Osteoblast (primary cell): ENCODE measurements around a stretch of chr22.

- CAGE, long polyA plus RNA = no peak
- RRBS = 69% methylated on average over 8 of the region's 23 CpGs
These were observed 1.1 kb upstream of the BAIAP2L2 start for GRCh38 chr22:38111325-38112319.

DNA sequence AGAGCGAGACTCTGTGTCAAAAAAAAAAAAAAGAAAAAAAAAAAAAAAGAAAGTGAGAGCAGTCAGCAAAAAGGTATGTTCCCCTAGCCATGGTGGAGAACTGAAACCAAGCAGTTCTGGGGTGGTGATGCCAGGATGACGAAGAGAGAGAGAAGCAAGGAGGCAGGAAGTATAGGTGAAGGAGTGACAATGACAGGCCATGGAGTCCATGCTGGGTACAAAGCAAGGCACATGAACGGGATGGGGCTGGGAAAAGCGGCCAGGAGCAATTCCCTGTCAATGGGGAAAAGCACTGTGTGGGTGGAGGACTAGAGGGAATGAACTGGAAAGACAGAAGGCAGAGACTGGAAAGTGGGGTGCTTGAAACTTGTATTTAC, 19.5 kb downstream of the PLA2G6 start:
- CAGE, long polyA plus RNA = no peak
- RRBS = no CpG with 5 or more reads among the region's 4 CpGs

- CAGE, long polyA plus RNA = no peak
- RRBS = no CpG with 5 or more reads among the region's 1 CpG
These were observed 12.0 kb downstream of the MAFF start for GRCh38 chr22:38213783-38214129.

DNA sequence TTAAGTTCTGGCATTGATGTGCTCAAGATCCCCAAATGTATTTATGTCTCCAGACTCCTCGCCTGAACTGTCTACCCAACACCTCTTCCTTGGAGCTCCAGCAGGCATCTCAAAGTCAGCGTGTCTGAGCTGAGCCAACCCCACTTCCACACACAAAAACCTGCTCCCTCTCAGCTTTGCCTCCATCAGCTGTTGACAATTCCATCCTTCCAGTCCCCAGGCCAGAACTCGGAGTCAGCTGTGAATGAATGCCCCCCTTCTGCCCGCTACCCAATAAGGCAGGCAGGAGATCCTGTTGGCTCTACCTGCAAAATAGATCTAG, 740 bp upstream of the TMEM184B start:
- CAGE, long polyA plus RNA = no peak
- RRBS = no CpG with 5 or more reads among the region's 4 CpGs

- CAGE, long polyA plus RNA = no peak
- RRBS = no CpG with 5 or more reads among the region's 23 CpGs
These were observed 20.1 kb upstream of the TMEM184B start for GRCh38 chr22:38292508-38293672.

DNA sequence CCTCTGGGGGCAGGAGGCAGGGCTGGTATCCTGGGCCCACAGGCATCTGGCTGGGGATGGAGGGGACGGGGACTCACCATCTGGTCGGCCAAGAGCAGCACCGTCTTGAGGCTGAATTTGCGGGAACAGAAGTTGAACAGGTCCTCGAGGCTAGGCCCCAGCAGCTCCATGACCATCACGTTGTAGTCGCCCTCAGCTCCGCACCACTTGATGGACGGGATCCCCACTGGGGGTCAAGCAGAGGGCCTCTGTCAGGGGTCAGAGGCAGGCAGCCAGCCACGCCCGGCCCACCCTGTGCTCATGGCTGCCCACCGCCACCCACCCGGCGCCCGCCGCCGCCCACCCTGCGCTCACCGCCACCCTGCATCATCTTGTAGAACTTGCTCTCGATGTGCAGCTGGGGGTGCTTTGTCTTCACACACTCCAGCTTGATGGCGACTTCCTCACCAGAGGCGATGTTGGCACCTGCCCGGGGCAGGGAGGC, 14.4 kb downstream of the CSNK1E start:
- CAGE, long polyA plus RNA = no peak
- RRBS = 88% methylated on average over 4 of the region's 23 CpGs

DNA sequence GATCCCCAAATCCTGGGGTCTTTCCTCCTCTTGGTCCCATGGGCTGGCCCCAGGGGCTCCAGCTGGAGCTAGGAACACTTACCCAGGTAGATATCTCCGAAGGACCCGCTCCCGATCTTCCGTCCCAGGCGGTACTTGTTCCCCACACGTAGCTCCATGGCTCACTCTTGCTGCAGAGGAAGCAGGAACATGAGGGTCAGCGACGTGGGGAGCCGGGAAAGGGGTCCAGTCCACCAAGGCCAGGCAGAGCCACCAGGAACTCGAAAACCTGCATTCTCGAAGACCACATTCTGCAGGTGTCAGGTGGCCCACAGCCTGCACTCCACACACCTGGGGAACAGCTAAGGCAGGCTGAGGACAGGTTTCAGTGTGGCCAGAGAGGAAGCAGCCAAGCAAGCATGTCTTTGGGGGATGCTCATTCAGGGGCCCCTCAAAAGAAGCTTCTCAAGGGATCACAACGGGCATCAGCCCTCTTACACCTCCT, 3.2 kb downstream of the CSNK1E start:
- CAGE, long polyA plus RNA = no peak
- RRBS = no CpG with 5 or more reads among the region's 12 CpGs

DNA sequence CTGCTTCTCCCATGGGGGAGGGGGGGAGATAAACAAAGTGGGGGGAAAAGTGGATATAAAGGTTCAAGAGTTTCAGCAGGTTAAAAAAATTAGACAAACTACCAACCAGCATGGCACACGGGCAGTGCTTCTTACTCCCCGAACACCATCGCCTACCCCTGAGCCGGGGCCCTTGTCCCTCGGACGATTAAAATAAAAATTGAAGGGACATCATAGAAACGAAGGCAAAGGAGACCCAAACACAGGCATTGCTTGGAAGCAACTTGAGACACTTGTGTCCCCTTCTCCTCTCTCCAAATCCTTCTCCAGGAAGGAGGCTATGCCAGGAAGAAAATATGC, 1.2 kb downstream of the CSNK1E start:
- CAGE, long polyA plus RNA = no peak
- RRBS = no CpG with 5 or more reads among the region's 7 CpGs

GRCh38 chr22:38317653-38318000, 394 bp upstream of the CSNK1E start:
- CAGE, long polyA plus RNA = no peak
- RRBS = no CpG with 5 or more reads among the region's 13 CpGs

GRCh38 chr22:38452377-38452842, 2.6 kb downstream of the KCNJ4 start:
- CAGE, long polyA plus RNA = no peak
- RRBS = 4% methylated on average over 6 of the region's 14 CpGs

DNA sequence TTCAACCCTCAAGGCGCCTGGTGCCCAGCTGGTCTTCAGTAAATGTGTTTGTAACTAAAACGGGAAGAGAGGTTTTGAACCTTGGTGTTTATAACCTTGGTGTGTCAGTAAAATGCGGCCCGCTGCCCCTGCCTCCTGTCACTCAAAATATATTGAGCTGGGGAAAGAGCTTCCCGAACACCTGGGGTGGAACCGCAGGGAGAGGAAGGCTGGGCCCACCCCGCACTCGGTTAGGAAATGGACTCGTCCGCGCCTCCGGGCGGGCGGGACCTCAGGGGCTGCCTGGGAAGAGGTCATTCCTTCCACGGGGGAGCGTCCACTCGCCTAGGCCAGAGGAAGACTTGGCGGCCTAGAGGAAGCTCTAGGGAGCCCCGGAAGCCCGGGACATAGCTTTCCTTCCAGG, 4.6 kb upstream of the KDELR3 start:
- CAGE, long polyA plus RNA = no peak
- RRBS = 73% methylated on average over 3 of the region's 20 CpGs

DNA sequence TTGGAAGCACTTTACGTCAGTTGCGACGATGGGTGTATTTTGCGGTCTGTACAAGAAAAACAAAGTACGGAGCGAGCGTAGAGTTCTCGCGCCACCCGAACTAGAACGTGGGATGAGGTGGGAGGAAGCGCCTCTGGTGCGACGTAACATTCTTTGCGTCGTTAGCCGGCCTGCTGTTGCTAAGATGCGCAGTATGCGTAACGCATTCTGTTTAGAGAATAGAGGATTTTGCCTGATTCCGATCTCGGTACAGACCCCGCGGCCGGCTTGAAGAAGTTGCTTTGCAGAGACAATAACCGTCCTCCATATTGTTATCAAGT, 266 bp upstream of the DDX17 start:
- CAGE, long polyA plus RNA = no peak
- RRBS = under 1% methylated on average over 9 of the region's 26 CpGs

DNA sequence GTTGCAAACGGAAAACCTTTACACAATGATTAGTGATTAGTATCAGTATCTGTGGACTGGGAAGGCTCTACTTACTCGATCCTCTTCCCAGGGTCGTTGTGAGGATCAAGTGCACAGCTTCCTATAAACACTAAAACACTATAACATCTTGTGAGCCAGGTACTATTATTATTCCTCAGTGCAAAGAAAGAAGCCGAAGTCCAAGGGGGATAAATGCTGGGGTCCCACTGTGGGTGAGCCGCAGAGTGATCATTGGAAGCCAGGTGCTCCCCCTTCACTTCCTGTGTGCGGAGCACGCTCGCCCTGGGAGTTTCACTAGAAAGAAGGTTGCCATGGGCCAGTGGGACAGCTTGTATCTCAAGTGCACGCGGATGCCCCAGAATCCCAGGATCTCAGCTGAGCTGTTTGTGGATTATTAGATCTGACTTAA, 745 bp downstream of the CBY1 start:
- CAGE, long polyA plus RNA = no peak
- RRBS = no CpG with 5 or more reads among the region's 10 CpGs

DNA sequence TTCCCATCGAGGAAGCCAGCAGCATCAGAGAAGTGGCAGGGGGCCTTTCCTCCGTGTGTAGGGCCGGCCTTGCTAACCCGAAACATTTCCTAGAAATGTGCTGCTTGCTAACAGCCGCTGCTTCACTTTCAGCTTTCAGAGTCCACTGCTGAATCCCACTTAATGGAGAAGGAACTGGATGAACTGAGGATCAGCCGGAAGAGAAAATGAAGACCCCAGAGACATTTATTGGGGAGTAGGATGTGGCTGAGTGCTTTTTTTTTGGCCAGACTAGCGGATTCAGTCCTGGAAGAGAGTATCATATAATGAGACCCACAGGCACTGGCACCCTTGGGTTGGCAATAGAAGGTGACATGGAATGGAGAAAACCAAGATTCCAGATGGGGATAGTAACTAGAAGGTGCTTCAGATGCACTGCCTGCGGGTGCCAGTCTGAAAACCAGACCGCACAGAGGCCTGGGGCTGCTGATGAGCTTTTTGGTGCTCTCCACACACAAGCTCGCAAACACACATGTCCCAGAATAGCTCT, 8.7 kb upstream of the TOMM22 start:
- CAGE, long polyA plus RNA = no peak
- RRBS = no CpG with 5 or more reads among the region's 10 CpGs

DNA sequence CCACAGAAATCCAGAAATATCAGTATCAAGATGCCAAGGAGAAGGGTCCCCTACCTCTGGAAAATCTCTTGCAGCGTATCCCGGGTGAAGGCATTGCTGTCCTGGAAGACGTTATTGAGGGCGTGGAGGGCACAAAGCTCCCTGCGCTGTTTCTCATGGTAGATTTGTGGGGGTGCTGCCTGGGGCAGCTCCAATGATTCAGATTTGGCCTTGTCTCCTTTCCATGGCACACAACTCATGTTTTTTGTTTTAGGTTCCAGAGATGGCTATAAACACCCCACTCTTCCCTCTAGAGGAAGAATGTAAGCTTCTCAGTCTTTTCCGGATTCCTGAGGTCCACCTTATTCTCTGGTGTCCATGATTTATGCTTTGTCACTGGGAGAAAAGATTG, 999 bp downstream of the JOSD1 start:
- CAGE, long polyA plus RNA = no peak
- RRBS = no CpG with 5 or more reads among the region's 6 CpGs

DNA sequence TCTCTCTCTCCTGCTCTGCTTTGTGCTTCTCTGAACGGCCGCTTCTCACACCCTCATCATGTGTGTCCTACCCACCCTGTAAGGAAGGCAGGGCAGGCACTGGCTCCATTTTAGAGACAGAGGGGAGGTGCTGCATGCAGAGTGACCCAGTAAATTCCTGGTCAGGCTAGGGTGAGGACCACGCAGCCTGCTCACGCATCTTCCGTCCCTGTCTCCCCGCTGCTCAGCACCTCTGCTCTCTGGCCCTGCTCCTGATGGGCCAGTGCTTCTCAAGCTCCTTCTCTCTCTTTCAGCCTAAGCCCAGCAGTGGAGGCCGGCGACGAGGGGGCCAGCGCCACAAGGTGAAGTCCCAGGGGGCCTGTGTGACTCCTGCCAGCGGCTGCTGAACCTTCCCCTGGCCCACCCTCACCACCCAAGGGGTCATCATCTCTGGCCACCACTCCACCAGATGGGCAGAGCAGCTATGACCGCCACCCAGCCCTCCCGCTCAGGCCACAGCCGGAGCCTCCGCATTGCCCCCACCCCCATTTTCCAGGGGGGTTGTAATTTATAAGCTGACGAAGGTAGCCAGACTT, 24.7 kb downstream of the GTPBP1 start:
- CAGE, long polyA plus RNA = no peak
- RRBS = 92% methylated on average over 3 of the region's 16 CpGs

- CAGE, long polyA plus RNA = no peak
- RRBS = no CpG with 5 or more reads among the region's 17 CpGs
These were observed 23.6 kb downstream of the SUN2 start for GRCh38 chr22:38731878-38732829.

GRCh38 chr22:38737104-38737847, 18.5 kb downstream of the SUN2 start:
- CAGE, long polyA plus RNA = no peak
- RRBS = no CpG with 5 or more reads among the region's 16 CpGs

- CAGE, long polyA plus RNA = no peak
- RRBS = no CpG with 5 or more reads among the region's 5 CpGs
These were observed 1.9 kb upstream of the CBX6 start for GRCh38 chr22:38873817-38874348.

DNA sequence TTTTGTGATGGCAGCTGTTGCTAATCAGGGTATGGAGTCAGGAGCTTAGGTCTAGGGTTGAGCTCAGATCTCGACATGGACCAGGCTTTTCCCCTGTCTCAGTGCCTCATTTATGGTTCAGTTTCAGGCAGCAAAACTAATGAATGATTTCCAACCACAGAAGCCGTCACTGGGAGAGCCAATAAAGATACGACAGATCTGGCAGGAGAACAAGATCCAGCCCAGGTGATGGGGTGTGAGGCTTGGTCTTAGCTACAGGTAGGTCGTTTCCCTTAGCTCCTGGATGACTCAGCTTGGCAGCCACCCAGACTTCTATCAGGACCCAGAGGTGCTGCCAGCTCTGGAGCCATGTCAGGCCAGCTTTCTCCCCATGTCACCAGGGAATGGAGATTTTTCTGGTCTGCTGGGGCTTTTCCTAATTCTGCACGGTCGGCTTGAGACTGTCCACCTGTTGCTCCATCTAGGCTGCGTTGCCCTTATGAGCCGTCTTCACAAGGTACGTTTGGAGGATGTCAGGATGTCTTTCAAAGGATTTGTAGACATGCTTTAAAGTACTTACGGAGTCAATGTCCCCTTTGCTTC, 36.3 kb upstream of the APOBEC3A start:
- CAGE, long polyA plus RNA = no peak
- RRBS = no CpG with 5 or more reads among the region's 10 CpGs